SK-N-DZ (cell line): ENCODE data around the gene HSD17B2.

RAMPAGE:
- cytosol, long total RNA = no peak
- nucleus, long total RNA = no peak
Observed at GRCh38 chr16:81451622-81452397, 7.2 kb downstream of the CMIP start.

GRCh38 chr16:81469302-81470624 lies 25.2 kb downstream of the CMIP start:
RAMPAGE:
- cytosol, long total RNA = no peak
- nucleus, long total RNA = no peak

DNA sequence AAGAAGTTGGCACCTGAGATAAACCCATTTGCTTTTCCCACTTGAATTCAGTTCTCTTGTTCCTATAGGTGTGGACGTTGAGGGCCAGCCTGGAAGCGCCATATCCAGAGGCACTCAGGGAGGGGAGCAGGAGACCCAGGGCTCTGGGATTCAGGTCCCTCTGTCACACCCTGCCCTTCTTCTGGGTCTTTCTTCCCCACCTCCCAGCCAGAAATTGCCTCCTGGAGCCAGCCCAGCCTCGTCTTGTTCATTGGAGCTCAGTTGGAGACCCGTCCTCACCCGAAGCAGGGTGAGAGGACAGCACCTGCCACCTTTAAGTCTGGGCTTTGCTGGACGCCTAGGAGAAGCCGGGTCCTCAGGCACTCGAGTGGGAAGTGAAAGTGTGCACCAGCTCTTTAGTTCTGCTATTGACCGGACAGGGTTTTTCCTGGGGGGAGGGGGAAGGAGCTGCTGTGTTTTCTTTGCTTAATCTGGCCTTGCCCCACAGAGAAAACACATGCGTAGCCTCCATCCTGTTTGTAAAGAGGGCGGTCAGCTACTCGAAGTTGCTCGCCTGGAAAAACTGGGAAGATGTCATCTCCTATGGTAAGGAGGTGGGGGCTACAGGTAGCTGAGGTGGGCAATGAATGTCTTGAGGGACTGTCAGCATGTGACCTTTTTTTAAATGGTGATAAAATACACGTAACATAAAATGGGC lies 34.2 kb downstream of the CMIP start:
RAMPAGE:
- cytosol, long total RNA = no peak
- nucleus, long total RNA = no peak

DNA sequence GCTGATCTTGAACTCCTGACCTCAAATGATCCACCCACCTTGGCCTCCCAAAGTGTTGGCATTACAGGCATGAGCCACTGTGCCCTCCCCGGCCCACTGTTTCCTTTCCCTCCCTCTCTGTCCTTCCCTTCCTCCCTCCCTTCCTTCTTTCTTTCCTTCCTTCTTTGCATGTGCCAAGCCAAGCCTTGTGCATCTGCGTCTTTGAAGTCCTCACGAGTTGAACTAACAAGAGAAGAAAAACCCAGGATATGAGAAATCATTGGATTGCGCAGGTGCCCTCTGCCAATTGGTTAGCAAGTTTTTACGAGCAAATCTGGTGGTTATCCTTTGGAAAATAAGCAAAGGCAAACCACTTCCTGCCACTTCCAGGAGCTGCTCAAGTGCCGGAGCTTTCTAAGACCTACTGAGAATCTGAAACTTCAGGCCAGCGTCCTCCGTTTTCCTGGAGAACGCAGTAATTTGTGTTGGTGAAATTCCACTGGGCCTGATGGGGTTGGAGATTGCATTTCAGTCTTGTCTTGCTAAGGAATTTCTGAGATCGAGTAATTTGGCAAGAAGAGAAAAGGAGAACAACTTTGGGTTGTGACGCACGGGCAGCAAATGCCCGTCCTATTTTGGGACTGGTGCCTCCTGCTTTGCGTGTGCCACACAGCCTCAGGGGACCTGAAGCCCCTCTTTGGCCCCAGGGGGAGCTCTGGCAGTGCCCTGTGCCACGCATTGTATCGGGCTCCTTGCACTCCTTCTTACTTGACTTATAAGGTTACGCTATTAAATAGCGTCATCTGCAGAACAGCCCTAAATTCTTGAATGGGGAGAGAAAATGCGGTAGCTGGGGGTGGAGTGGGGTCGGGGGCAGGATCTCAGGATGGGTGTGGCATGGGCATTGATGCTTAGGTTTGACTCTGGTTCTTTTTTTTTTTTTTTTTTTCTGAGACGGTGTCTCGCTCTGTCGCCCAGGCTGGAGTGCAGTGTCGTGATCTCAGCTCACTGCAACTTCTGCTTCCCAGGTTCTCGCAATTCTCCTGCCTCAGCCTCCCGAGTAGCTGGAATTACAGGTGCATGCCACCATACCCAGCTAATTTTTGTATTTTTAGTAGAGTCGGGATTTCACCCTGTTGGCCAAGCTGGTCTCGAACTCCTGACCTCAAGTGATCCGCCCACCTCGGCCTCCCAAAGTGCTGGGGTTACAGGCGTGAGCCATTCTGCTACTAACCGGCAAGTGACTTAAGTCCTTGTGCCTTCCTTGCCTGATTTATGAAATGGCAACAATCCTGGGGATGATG lies 56.5 kb downstream of the CMIP start:
RAMPAGE:
- cytosol, long total RNA = no peak
- nucleus, long total RNA = no peak

DNA sequence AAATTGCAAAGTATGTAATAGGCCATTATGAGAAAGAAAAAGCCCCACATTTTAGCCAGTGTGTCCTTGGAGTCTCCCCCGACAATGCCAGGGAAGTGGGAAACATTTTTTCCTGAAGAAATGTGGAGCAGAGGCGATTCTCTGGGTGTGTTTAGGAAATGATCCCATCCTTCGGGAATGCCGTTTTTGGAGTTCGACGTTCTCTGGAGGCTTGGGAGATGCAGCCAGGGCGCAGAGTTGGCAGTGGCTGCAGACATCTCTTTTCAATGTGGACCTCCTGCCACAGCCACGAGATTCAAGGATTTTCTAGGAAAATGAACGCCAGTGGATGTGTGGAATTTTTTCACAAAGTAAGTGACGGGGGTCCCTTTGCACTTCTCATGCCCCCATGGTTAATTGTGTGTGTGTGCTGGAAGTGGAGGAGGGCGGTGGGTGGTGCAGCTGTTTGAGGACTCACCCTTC lies 73.1 kb downstream of the CMIP start:
RAMPAGE:
- cytosol, long total RNA = no peak
- nucleus, long total RNA = no peak

RAMPAGE:
- cytosol, long total RNA = no peak
- nucleus, long total RNA = no peak
Observed at GRCh38 chr16:81529146-81530181, 84.9 kb downstream of the CMIP start.

DNA sequence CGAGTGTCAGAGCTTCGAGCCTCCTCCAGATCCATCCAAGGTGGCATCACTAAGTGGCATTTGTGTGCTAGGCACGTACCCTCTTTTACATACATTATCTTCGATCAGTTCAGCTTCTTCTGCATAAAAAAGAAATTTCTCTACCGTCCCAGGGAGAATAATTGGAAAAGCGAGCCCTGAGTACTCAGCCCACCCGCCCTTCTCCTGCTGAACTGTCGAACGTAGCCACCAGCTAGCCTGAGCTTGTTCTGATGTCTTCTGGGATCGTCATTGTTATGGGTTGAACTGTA lies 86.1 kb downstream of the CMIP start:
RAMPAGE:
- cytosol, long total RNA = no peak
- nucleus, long total RNA = no peak

DNA sequence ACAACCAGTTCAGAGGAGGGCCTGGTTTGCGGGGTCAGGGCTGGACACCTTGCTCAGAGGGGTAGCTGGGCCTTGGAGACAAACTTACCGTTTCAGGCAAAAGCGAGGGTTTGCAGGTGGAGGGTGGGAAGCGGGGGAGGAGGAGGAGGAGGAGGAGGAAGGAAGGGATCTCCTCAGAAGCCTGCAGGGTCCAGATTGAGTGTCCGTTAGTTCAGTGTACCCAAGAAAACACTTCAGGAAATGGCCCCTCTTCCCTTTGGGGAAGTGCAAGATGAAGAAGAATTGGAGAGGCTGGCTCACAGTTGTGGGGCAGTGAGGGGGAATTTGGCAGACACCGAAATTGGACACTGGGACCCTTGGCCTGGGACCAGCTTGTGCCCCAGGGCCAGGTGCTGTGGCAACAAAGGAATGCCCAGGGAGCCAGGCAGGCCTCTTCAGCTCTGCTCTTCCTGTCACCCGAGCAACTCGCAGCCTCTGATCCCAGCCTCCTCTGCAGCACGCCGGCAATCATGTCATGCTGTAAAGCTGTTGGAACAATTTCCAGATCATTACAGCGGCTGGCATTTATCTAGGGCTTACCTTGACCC lies 103.0 kb downstream of the CMIP start:
RAMPAGE:
- cytosol, long total RNA = no peak
- nucleus, long total RNA = no peak

RAMPAGE:
- cytosol, long total RNA = no peak
- nucleus, long total RNA = no peak
Observed at GRCh38 chr16:81553720-81554273, 109.2 kb downstream of the CMIP start.

DNA sequence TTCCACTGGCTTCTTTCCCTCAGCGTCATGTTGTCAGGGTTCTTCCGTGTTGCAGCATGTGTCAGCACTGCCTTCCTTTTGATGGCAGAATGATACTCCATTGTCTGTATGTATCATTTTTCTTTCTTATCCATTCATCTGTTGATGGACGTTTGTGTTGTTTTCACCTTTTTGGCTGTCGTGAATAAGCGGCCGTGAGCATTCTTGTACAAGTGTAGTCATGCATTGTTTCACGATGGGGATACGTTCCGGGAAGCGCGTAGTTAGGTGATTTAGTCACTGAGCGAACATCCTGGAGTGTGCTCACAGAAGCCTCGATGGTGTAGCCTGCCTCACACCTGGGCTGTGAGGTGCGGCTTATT lies 136.4 kb downstream of the CMIP start:
RAMPAGE:
- cytosol, long total RNA = no peak
- nucleus, long total RNA = no peak

DNA sequence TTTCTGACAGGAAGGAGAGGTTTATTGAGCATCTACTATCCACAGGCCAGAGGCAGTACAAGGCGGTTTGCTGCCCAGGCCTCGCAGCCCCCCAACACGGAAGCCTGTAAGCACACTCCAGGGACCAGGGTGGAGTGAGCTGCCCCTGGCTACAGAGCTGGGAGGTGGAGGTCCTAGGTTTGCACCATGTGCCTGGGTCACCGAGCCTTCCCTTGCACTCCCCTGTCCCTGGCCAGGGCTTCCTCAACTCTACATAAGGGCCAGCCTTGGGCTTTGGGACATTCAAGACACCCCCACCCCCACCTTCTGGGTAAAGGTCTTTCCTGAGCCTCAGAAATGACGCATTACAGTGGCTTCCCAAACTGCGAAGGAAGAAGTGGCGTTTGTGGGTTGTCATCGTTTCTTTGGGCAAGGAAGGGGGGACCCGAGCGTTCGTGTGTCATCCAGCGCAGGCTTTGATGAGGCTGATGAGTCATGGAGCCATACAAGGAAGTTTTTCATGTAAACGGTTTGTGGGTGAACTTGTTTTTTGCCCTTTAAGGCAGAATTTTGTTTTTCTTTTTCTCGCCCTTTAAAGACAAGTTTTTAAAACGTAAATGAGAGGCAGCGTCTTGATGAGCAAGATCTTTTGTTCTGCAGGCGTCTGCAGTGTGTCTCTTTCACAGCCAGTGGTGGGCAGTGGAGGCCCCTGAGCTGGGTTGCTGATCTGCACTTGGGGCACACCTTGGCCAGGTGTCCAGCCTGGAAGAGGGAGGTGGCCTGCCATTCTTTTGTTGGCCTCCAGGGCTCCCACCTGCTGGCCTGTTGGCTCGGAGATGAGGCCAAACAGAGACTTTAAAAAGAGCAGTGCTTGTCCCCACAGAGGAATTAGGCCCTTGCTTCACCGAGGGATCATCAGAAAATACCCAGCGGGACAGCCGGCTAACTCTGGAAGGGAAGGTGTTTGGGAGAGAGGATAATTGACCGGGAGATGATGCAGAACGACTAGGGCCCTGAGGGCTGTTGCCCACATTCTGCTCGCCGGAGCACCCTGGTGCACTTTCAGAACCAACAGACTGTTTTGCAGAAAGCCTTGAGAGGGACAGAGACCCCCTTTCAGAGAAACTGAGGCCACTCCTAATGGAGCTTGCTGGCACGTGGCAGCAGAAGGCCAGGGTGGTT lies 146.1 kb upstream of the PLCG2 start:
RAMPAGE:
- cytosol, long total RNA = no peak
- nucleus, long total RNA = no peak

RAMPAGE:
- cytosol, long total RNA = no peak
- nucleus, long total RNA = no peak
Observed at GRCh38 chr16:81650852-81651535, 128.1 kb upstream of the PLCG2 start.

GRCh38 chr16:81694585-81694926 lies 84.5 kb upstream of the PLCG2 start:
RAMPAGE:
- cytosol, long total RNA = no peak
- nucleus, long total RNA = no peak

GRCh38 chr16:81718675-81718982 lies 60.5 kb upstream of the PLCG2 start:
RAMPAGE:
- cytosol, long total RNA = no peak
- nucleus, long total RNA = no peak

RAMPAGE:
- cytosol, long total RNA = no peak
- nucleus, long total RNA = no peak
Observed at GRCh38 chr16:81738764-81739268, 40.3 kb upstream of the PLCG2 start.

DNA sequence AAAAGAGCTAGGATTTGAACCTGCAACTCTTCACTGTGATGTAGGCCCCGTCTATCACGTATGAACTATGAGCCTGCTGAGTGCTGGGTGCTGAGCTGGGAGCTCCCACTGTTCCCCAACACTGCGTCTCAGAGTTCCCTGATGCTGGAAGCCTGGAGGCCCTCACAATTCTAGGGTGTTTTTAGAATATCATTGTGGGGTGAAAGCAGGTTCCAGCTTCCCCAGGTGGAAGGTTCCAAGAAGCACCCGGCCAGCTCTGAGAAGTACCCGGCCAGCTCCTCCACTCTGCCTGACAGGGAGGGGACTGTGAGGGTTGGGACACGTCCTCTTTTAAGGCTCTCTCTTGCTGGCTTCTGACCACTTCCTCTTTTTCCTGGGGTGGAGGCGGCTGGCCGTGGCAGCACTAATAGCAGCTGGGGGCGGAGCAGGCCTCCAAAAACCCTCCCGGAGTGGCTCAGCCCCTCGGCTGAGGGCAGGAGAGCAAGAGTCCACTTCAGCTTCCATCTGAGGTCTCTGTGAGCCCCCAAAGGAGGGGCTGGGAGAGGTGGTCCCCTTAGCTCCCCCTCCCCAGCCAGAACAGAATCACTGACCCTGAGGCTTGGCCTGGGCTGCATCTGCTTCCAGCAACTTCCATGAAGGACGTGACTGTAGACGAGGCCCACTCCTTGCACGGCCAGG lies 26.9 kb upstream of the PLCG2 start:
RAMPAGE:
- cytosol, long total RNA = no peak
- nucleus, long total RNA = no peak

DNA sequence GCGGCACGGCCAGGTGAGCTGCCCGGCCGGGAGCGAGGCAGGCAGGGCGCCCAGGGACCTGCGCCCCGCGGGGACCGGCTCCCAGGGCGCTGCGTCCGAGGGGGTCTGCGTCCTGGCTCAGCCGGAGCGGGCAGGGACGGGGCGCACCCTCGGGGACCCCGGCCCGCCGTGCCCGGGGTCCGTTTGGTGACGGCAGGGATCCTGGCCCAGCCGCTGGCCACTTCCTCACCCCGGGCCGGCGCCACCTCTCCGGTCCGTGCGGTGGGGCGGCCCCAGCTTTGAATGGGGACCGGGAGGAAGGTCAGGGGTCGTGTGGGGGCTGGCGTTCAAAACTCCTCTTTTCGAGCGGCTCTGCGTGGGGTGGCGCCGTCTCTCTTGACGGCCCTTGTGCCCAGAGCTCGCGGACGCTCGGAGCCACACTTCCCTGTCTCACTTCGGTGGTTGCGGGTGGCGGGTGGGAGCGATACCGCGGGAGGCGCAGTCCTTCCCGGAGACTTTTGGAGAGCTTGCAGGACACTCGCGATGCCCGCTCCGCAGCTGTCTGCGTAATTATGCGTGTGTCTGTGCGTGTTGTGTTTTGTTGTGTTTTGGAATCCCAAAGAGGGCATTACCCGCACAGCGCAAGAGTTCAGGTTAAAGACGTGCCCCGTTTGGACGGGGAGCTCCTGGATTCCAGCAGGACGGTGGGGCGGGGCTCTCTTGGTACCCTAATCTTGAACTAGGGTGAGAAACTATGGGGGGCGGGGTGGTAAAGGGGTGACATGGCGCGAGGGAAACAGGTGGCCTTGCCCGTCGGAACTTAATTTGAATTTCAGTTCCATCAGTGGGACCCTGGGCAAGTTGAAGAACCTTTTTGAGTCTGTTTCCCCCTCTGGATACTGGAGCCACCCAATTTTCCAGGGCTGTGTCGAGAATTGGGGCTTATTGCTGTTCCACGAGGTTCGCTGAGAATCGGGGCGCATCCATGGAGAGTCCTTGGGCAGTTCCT lies 615 bp downstream of the PLCG2 start:
RAMPAGE:
- cytosol, long total RNA = no peak
- nucleus, long total RNA = no peak

DNA sequence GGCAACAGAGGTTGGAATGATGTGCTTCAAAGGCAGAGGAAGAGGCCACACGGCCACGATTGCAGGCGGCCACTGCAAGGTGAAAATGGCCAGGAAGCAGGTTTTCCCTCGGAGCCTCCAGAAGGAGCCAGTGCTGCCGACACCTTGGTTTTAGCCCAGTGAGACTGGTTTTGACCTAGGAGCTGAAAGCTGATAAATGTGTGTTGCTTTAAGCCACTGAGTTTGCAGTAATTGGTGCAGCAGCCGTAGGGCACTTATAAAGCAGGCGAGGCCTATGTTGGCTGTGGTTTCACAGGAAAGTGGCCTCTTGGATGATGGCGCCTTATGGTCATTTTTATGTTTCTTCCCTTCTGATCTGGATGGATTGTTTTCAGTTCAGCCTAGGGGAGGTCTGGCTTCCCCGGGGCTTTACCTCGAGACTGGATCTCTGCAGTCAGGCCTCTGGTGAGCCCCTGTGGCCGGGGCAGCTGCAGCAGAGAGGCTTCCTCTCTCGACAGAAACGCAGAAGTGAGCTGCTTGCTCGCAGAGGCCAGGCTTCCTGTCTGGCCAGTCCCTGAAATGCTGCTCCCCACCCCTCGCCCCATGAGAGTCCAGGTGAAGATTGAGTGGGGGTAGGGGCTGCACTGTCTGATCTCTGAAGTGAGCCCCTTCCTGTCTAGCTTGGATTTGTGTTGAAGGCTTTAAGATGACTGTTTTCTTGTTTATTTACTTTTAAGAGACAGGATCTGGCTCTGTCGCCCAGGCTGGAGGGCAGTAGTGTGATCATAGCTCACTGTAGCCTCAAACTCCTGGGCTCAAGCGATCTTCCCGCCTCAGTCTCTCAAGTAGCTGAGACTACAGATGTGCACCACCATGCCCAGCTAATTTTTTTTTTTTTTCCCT lies 44.0 kb downstream of the PLCG2 start:
RAMPAGE:
- cytosol, long total RNA = no peak
- nucleus, long total RNA = no peak

GRCh38 chr16:82034672-82035859 lies at the start of gene HSD17B2:
TSS of gene HSD17B2 (plus strand) at chr16:82035253.
RAMPAGE:
- cytosol, long total RNA = no peak
- nucleus, long total RNA = no peak

DNA sequence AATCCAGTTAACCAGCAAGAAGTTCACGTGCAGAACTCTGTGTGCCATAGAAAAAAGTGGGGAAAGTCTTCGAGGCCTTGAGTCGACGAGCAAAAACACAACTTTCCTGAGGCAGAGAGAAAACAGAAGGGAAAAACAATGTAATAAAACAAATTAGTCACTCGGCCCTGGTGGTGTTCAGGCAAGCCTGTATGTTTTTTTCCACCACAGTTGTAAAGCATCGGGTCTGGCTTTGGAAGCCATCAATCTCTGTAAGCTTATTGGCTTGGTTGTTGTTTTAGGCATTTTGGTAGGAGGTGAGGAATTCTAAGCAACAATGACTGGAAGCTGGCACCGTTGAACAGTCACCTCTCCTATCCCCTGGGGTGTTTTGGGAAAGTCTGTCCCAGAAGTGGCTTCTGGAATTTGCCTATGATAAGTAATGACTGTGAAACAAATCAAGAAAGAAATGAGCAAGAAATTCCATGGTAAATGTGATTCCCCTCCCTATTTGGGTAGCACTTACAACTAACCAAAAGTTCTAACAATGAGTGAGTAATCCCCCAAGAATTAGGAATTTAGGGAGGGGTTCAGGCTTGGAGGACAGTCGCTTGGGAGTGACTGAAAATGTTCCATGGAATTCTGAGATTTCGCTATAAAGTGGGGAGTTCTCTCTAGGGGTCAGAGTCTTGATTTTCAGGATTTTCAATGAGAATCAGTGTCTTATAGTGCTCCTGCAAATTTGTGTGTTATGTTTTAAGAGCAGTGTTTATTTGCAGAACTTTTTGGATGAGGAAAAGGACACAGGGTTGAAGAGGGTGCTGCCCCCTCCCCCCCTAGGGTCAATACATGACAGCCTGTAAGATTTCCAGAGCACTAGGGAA lies 2.9 kb downstream of the CDH13 start:
RAMPAGE:
- cytosol, long total RNA = no peak
- nucleus, long total RNA = no peak